ENCODE data around the gene ARHGAP21.

GRCh38 chr10:24721063-24721804, 2.5 kb downstream of the ARHGAP21 start:
- RRBS, 2 experiments = 10 to 85% methylated on average over 3 of the region's 20 CpGs

DNA sequence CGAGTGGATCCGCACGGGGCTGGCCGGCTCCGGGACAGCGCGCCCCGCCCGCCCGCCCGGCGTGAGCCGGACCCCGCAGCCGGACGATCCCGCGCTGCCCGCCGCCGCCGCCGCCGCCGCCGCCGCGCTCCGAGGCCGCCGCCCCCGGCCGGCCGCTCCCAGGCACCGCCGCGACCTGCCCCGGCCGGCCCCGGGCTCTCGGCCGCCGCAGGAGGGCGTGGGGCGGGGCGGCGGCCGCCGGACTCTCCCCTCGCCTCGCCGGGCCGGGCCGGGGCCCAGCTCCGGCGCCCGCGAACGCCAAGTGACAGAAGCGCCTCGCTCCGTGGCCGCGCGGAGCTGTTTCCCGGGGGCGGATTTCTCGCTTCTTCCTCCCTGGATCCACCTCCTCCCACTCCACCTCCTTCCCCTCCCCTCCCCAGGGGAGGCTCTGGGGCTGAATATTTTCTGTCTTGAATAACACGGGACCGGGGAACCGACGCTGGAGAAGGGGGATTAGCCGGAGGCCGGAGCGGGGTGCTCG, at the start of gene ARHGAP21:
TSS of gene ARHGAP21 (minus strand) at position 312 of the 520 bp plus-strand sequence.
- RRBS, 2 experiments = under 1 to 1% methylated on average over 40 to 44 of the region's 76 CpGs

- RRBS, 2 experiments = no CpG with 5 or more reads among the region's 2 CpGs
Observed at GRCh38 chr10:24902207-24902654, 50.2 kb downstream of the PRTFDC1 start.

GRCh38 chr10:25884473-25884899, 49.5 kb upstream of the MYO3A start:
- RRBS, 2 experiments = no CpG with 5 or more reads among the region's 5 CpGs

DNA sequence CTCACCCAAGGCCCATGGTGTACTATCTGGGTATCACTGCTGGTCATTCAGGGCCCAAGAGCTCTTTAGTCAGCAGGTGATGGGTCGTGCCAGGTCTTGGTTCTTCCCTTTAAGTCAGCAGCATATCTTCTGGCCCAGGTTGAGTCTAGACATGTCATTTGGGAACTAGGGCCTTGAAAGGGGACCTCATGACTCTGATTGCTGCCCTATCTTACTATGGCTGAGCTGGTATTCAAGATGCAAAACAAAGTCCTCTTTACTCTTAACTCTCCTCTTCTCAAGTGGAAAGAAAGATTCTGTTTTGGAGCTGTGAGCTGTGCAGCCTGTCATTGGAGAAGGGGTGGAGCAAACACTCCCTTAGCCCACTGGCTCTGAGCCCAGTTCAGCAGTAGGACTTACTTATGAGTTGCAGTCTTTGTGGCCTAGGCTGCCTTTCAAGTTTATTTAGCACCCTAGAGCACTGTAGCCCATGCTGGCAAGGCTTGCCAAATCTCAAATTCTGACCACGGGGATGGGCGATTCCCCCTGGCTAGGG, 110.0 kb downstream of the MYO3A start:
- RRBS, 2 experiments = no CpG with 5 or more reads among the region's 3 CpGs

DNA sequence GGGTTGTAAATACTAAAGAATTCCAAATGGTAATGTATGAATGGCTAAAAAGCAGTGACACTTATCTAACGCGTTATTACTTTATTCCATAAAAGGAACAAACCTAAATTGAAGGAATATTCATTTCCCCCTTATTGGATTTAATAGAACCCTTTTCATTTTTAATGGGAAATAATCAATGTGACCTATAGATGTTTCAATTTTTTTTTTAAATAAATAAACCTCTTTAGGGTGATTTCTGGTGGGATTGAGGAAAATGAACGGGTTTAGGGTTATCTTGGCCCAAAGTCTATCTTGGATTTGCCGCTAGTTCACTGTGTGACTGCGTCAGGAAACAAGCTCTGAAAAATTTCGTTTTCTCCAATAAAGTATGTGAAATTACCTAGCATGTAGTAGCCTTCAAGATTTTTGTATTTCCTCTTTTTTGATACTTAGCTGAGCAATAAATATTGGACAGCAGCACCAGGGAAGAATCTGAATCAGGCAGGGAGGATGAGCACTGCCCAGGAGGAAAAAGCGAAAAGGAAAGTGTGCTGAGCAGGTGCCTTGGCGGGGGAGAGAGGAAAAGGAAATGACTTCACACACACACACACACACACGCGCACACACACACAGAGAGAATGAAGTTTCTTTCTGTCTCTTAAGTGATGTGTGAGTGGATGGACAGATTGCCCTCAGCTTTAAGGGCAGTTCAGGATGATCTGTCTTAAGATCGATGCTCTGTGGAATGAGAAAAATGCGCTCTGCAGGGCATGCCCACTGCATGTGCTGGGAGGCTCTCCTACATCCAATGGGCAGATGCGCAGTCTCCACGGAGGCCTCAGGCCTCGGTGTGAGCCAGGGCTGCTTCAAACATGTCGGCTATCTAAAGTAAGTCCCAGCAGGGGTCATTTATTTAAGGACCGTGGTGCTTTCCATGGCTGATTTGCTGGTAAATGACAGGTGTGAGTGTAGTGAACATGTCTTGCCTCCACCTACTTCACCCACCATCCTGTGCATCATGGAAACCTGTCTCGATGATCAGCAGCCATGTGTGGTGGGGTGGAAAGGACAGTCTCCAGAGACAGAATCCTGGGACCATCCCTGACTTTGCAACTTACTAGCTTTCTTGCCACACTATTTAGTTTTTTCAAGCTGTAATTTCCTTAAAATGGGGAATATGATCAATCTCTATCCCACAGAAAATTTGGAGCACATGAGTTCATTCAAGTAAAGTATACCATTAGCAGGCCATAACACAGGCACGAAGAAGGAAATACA, 2.3 kb upstream of the ACBD5 start:
- RRBS, 2 experiments = no CpG with 5 or more reads among the region's 19 CpGs

GRCh38 chr10:27744366-27745348, 962 bp downstream of the MKX start:
- RRBS, 2 experiments = 3 to 6% methylated on average over 15 to 20 of the region's 89 CpGs

DNA sequence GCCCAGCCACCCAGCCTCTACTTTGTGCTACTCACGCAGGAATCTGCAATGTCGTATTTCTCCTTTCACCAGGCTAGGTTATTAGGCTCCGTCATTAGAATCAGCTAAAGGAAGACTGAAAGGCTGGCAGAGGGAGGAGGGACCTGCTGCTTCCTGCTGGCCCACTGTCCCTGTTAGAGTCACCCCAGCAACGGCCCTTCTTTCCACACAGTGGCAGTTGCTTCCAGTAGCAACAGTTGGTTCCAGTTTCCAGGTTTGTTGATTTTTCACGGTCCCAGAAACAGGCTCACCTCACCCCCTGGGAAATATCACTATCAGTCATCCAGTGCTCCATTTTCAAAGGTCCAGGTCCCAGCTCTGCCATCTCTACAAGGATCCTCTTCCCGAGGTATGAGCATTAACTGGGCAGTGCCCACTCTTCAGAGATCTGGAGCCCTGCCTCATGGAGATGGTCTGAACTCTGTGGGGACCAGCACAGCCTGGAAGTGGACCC, 15.9 kb downstream of the ODAD2 start:
- RRBS, 2 experiments = no CpG with 5 or more reads among the region's 6 CpGs

DNA sequence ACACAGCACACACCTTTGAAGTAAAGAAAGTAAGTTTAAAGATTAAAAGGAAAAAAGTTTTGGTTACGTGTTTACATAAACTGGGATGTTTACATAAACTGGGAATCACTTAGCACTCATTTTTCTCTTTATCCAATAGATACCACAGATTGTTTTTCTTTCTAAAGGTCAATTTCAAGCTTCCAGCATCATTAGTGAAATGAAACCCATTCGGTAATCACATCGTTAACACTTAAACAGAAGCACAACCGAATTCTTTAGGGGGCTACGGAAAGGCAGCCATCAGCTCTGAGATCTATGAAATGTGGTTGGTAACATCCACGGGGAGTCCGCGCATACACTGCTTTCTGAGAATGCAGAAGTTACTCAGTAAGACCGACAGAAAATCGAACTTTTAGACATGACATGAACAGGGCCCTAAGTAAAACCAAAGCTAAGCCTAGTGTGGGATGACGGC, 983 bp downstream of the ODAD2 start:
- RRBS, 2 experiments = no CpG with 5 or more reads among the region's 11 CpGs

DNA sequence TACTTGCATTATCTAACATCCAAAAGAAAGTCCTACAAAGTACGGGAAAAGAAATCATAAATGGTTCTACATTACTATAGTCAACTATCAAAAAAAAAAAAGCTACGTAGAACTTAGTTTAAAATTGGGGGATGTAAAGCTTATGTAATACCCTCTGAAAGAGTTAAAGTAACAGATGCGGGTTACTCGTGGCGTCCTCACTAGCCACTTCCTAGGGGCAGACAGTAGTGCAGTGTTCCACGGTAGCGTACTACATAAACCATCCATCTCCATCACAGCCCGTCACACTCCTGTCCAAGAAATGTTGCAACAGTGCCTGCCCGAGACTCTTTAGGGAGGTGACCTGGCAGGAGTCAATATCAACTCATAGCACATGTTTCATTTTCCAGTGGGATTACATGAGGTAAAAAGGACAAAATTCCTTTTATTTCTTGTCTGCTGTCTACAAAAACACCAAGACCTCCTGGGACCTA, 100.1 kb downstream of the MPP7 start:
- RRBS, 2 experiments = no CpG with 5 or more reads among the region's 9 CpGs

GRCh38 chr10:28301928-28302388, 906 bp downstream of the MPP7 start:
- RRBS, 2 experiments = no CpG with 5 or more reads among the region's 9 CpGs

- RRBS, 2 experiments = no CpG with 5 or more reads among the region's 5 CpGs
Observed at GRCh38 chr10:28307214-28307765, 4.4 kb upstream of the MPP7 start.

- RRBS, 2 experiments = no CpG with 5 or more reads among the region's 9 CpGs
Observed at GRCh38 chr10:28539924-28541035, 7.4 kb downstream of the WAC start.

DNA sequence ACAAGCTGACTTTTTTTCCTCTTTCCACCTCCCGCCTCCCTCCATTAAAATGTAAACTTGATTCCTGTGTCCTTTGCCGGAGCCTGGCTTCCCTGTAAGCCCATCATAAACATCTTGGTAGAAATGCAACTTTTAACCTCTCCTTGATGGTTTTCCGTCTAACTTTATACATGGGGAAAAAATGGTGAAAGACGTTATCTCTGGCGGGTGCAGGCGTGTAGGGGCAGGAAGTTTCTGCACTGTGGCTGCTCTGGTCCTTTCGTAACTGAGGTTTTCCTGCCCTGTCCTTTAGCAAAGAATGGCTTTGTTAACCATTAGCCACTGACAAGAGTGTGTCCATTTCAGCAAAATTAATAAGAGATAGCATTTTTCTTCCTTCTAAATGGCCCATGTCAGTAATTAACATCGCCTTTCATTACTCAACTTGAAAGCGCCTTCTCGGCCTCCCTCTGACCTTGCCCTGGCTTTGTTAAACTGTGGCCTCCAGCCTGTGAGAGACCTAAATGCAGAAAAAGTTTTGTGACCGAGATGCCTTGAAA, 130.8 kb downstream of the BAMBI start:
- RRBS, 2 experiments = no CpG with 5 or more reads among the region's 11 CpGs

DNA sequence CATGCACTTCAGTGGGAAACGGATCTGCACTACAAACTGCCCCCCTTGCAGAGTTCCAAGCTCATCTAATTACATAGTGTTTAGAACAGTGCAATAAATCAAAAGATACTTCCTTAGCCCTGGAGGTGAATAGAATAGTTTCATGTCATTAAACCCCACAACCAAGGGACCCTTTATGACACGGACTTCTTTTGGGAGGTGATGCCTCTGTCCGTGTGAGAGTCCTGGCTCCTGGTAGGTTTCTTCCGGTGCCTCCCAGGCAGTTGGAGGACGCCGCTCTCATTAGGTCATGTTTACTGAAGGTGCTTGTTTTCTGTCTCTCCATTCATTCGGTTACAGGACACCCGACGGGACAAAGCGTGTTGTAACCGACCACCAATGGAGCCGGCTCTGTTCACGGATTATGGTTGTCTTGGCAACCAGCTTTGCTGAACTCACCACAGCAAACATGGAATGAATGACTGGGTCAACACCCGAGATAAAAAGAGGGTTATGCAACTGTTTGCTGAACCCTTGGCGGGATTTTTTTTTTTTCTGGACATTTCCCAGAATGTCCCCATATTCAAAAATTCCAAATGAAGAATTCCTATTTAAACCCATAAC, 262.4 kb downstream of the BAMBI start:
- RRBS, 2 experiments = no CpG with 5 or more reads among the region's 15 CpGs

DNA sequence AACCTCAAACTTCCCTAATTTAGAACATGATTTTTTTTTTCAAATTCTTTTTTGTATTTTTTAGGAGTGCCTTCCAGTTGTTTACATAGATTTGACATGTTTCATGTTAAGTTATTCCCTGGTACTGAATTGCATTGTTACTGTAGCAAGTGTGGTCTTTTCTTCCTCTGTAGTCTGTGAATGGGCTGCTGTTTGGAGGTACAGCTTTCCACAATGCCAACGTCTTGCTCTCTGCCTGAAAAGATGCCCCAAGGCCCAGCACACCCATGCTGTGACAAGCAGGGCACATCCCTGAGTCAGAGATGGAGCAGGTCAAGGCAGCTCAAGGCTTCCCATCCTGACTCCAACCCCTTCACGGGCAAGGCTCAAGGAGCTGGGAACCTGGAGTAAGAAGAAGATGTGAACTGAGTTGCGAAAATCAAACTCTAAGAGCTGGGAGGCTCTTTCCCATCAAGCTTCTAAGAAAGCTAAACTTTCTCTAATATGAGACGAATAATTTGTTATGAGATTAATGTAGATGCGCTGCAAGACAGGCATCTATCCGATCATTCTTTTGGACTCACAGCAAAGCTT, 27.2 kb downstream of the SVIL start:
- RRBS, 2 experiments = no CpG with 5 or more reads among the region's 6 CpGs

- RRBS, 2 experiments = no CpG with 5 or more reads among the region's 6 CpGs
Observed at GRCh38 chr10:29730862-29731463, 96.2 kb upstream of the SVIL start.

GRCh38 chr10:29736147-29737421, 101.8 kb upstream of the SVIL start:
- RRBS, 2 experiments = 2 to 3% methylated on average over 45 to 52 of the region's 113 CpGs

DNA sequence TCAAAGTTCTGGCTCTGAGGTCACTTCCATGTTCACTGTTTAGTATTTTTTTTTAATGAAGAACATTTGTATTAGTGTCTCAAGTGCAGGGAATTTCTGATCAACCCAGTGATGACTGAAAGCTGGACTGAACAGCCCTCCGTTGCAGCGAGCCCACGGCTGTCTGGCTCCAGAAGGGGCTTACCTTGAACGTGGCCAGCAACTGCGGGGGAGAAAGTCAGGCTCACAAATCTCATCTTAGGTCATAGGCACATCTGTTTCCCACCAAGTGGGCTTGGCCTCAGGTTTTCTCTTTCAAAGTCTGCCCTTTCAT, 178.2 kb downstream of the JCAD start:
- RRBS, 2 experiments = no CpG with 5 or more reads among the region's 5 CpGs

DNA sequence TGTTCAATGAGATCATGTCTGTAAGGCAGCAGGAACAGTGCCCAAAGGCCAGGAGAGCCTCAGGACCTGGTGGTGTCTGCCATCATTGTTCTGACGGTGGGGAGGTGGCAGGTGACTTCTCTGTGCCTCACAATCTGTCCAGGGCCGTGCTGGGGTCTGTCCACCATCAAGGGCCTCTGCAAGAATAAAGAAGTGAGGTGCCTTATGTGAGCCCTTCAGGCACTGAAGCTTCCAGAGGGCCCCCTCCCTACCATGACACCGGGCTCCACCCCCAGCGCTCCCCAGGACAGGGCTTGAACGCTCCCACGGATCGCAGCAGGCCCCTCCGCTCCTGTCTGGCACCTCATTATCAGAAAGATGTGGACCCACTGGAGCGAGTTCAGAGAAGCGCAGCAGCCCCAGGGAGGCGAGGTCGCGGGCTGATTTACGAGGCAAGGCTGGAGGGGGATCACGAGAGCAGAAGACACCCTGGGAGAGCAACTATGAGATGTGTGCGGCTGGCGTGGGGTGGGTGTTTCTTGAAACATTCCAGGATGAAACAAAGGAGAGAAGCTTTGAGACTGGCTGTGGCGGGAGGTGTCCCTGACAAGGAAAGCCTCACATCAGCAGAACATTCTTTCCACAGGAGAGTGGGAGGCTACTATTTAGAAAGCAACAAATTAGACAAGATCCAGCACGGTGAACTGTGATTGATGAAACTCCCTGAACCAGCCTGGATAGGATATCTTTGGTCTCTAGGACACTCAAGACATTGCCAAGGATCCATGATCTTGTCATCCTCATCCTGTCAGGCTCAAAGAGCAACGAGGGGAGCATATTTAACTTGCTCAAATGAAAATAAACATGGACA, 66.1 kb downstream of the JCAD start:
- RRBS, 2 experiments = no CpG with 5 or more reads among the region's 20 CpGs

All from NT2/D1 (cell line).